Measurements from ENCODE around the genes ZNF747, PRR14, ZNF629, VKORC1 and BCKDK.

GRCh38 chr16:30522288-30522886 is 4.0 kb downstream of the ZNF768 start:
- RRBS: no CpG with 5 or more reads among the region's 11 CpGs

DNA sequence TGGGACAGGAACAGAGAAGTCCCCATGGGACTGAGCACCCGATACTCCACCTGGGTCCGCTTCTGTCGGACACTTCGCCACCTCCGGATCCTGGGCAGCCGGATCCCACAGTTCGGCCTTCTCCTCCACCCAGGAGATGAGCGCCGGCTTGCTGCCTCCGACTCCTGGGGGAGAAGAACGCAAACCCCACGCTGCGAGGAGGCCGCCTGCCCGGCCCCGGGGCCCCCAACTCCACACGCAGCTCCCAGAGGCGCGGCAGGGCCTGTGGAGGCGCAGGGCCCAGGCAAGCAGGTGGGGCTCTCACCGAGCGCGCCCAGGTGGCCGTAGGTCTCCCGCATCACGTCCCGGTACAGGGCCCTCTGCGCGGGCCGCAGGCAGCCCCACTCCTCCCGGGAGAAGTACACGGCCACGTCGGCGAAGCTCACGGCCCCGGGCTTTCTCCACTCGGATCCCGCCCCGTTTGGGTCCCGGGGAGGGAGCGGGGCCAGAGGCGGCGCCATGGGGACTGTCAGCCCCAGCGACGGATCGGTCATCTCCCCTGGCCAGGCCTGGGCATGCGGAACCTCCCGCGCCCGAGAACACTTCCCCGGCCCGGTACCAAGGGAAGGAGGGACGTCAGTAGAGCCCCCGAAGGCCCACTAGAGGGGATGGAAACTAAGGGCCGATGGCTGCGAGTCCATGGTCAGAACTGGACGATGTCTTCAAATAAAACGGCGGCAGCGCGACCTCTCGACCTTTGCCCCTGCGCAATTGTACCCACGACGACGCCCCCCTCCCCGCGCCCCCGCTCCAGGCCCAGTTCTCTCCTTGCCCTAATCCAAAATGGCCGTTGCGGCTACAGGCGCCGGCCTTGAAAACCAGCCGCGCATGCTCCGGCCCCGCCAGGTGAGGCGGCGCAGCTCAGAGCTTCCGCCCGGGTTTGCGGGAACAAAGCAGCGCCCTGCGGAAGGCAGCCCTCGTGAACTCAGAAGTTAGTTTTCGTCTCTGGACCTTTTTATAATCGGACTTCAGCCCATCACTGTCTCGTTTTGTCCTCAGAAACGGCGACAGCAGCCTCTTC is at the start of gene ZNF747:
Gene ZNF747 (minus strand): TSS at position 712 of the 1,060 bp plus-strand sequence.
- RRBS: 7% methylated on average over 26 of the region's 91 CpGs

GRCh38 chr16:30650634-30651215 is at the start of gene PRR14:
Gene PRR14, plus strand, starts transcription at chr16:30650960.
- RRBS: 4% methylated on average over 18 of the region's 42 CpGs

- RRBS: 4% methylated on average over 19 of the region's 82 CpGs
Observed at GRCh38 chr16:30657052-30658244, 783 bp upstream of the FBRS start.

- RRBS: no CpG with 5 or more reads among the region's 10 CpGs
Observed at GRCh38 chr16:30741271-30742260, 1.1 kb downstream of the TMEM265 start.

DNA sequence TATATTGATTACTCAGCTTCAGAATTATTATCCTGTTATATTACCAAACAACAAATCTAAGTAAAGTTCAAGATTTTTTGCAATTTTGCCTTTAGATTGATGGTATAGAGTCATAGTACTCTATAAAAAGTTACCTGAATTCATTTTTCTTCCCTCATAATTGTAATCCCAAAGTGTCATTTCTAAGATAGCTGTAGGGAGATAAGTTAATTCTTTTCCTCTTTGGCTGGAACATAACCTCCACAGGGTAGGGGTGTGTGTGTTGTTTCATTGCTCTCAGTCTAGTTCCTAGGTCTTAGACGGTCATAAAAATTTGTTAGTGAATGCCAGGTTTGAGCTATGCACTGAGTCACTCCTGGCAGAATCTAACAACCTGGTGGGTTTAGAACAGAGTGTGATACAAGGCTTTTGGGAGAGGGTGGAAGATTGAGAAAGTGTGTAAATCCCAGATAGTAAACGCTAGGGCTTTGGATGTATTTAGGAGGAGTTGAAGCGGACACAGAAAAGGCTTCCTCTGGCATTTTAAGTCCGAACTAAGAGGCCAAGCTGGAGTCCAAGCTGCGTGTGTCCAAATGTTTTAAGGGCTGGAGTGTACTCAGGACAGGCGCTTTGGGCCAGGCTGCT is 903 bp upstream of the PHKG2 start:
- RRBS: no CpG with 5 or more reads among the region's 6 CpGs

DNA sequence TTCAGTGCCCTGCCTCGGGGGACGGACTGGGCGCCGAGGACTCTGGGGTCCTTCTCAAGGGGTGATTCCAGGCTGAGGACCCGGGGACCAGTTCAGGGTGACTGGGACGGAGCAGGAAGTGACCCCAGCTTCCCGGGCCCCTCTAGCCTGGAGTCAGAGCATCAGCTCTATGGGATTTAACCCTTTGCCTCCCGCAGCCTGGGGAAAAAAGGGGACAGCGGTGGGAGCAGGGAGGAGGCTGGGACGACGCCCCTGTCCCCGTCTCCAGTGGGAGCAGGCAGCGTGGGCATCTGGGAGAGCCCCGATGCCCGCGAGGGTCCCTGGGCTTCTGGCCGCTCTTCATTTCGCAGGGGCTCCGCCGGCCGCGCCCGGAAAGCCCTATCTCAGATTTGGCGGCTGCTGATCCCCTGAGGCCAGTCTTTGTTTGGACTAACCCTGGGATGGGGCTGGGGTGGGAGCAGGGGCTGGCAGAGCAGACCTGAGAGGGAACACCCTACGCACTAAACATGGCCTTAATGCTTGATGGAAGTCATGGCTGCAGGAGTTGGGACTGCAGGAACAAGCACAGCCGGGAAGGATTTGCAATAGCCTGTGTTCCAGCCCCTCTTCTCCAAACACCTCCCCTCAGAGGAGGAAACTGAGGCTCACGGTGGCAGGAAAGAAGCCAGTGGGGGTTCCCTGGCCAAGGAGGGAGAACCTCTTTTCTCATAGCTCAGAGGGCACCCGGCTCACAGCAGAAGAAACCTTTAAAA is at the start of gene ZNF629:
Gene ZNF629 (minus strand): TSS at position 120 of the 752 bp plus-strand sequence.
- RRBS: 9% methylated on average over 3 of the region's 28 CpGs

DNA sequence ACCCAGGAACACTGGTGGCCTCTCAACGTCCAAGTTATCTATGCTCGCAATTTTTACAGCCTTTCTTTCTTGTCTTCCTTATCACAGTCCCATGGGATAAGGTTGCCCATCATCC is 690 bp upstream of the ZNF629 start:
- RRBS: no CpG with 5 or more reads among the region's 2 CpGs

GRCh38 chr16:30894559-30895524 is 965 bp upstream of the BCL7C start:
- RRBS: no CpG with 5 or more reads among the region's 14 CpGs

GRCh38 chr16:30964613-30965576 is 7.3 kb downstream of the SETD1A start:
- RRBS: 93% methylated on average over 3 of the region's 37 CpGs

- RRBS: 91% methylated on average over 18 of the region's 29 CpGs
Observed at GRCh38 chr16:30979184-30979599, 5.8 kb upstream of the HSD3B7 start.

DNA sequence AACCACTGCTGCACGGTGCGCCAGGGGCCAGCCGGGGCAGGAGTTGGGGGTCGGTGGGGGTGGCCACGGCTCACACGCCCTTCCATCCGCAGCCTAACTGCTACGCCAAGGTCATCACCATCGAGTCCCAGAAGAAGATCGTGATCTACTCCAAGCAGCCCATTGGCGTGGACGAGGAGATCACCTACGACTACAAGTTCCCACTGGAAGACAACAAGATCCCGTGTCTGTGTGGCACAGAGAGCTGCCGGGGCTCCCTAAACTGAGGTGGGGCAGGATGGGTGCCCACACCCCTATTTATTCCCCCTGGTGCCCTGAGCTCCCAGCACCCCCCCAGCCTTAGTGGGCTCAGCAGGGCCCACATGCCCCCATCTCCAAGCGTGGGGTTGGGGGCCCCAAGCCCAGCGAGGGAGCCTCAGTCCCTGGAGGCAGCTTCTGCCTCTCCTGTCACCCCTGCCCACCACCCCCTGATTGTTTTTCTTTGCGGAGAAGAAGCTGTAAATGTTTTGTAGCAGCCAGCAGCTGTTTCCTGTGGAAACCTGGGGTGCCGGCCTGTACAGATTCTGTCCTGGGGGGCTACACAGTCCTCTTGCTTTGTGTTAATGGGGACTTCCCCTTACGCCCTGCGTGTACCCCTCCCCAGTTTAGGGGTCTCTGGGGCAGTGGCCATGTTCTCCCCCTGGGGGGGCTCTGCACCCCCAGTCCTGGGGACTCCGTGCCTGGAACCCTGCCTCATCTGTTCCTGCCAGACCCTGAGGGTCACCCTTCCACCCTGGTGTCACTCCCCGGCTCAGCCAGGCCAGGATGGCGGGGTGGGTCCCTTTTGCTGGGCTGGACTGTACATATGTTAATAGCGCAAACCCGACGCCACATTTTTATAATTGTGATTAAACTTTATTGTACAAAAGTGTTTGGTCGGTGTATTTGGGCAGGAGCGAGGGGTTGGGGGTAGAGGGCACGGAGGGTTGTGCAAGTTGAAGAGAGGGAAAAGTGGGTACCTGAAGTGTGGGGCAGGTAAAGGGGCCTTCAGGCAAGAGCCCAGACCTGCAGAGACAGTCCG is 919 bp upstream of the HSD3B7 start:
- RRBS: 84% methylated on average over 3 of the region's 31 CpGs

DNA sequence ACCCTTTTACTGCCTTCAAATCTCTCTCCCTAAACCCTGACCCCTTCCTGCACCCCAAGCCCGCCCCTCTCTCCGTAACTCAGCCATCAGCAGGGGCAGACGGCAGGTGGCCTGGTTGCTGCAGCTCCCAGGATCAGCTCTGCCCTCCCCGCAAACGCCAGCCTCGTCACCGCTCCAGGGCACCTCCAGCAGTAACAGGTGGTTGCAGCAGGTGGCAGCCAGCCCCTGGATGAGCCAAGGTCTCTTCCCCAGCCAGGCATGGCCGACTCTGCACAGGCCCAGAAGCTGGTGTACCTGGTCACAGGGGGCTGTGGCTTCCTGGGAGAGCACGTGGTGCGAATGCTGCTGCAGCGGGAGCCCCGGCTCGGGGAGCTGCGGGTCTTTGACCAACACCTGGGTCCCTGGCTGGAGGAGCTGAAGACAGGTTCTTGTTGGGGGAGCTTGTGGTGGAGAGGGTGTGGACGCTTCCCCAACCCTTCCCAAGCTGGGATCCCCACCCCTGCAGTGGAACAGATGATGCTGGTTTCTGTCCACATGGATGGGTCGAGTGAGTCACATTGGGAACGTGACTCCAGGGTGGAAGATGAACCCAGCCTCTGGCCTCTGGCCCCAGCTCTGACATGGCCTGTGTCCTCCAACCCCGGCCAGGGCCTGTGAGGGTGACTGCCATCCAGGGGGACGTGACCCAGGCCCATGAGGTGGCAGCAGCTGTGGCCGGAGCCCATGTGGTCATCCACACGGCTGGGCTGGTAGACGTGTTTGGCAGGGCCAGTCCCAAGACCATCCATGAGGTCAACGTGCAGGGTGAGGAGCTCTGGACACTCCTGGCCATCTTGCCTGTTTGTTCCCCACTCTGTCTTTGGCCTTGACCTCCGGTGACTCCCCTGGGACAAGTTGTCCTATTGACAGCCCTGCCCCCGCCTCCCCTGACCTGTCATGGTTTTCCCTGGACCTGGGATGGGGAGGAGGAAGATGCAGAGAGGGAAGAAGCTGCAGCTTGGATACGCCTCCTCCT is 701 bp downstream of the HSD3B7 start:
- RRBS: 65% methylated on average over 2 of the region's 26 CpGs

DNA sequence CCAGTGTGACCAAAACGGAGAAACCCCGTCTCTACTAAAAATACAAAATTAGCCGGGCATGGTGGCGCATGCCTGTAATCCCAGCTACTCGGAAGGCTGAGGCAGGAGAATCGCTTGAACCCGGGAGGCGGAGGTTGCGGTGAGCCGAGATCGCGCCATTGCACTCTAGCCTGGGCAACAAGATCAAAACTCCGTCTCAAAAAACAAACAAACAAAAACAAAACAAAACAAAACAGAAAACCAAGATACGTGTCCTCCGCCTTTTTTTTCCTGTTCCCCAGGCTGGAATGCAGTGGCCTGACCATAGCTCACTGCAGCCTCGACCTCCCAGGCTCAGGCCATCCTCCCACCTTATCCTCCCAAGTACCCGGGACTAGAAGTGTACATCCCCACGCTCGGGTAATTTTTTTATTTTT is 11.1 kb downstream of the ZNF668 start:
- RRBS: no CpG with 5 or more reads among the region's 19 CpGs

DNA sequence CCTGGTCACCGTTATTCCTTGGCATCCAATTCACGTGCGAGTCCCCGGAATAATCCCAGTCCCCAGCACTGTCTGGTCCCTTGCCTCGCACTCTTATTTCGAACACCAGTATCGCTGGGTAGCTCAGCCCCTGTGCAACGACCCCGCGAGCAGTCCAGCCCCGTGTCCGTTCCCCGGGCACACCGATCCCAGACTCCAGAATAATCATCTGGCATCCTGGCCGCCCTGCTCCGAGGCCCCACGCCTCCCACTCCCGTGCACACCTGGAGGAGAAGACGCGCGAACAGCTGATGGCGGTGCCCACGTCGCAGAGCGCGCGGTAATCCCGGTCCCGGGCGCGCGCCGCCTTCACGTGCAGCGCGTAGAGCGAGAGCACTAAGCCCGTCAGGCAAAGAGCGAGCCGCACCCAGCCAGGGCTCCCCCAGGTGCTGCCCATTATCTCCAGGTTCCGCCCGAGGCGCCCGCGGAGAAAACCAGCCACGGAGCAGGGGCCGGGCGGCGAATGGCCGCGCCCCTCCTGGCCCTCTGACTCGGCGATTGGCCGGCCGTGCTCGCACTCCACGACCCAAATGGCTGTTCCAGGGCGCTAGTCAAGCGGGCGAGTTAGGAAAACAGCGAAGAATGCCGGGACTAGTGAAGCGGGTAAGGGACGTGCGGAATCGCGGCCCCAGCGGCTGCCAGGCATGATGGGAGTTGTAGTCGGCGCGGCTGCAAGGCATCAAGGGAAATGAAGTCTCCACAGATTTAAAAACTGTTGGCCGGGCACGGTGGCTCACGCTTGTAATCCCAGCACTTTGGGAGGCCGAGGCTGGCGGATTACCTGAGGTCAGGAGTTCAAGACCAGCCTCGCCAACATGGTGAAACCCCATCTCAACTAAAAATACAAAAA is at the start of gene VKORC1:
Gene VKORC1 (minus strand): TSS at position 504 of the 889 bp plus-strand sequence.
- RRBS: 3% methylated on average over 15 of the region's 77 CpGs

GRCh38 chr16:31108113-31108918 is at the start of gene BCKDK:
Gene BCKDK, plus strand, starts transcription at chr16:31108386.
- RRBS: 5% methylated on average over 31 of the region's 75 CpGs

GRCh38 chr16:31128459-31129711 is 6.6 kb downstream of the PRSS8 start:
- RRBS: no CpG with 5 or more reads among the region's 22 CpGs

DNA sequence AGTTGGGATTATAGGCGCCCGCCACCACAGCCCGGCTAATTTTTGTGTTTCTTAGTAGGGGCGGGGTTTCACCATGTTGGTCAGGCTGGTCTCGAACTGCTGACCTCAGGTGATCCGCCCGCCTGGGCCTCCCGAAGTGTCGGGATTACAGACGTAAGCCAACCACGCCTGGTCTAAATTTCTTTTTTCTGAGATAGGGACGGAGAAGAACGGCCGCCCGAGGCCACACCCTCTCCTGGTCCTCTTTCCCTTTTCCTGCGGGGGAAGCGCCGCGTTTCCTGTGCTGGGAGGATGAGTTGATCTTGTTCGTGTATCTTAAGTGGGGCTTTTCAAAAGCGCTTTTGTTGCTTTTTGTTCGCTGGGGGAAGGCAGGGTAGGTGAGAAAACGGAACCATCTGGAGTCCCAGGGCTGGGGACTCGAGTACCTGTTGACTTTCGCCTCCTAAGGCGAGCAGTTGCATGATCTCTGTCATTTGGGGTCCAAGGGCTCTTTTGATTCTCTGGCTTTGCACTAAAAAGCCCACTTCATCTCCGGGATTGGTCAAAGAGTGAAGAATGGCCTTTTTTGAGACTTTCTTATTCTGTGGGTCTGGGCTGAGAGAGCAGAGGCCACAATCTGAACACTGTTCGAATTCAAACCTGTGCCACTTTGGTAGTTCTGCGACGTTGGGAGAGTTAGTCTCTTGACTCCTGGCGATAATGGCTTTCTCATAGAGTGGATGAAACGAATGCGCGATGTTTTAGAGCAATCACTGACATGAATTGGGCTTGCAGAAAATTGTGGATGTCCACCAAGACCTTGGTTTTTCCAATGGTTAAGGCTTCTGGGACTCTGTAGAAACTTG is 1.3 kb downstream of the FUS start:
- RRBS: no CpG with 5 or more reads among the region's 34 CpGs

- RRBS: no CpG with 5 or more reads among the region's 1 CpG
Observed at GRCh38 chr16:31188701-31189489, 9.0 kb downstream of the FUS start.

DNA sequence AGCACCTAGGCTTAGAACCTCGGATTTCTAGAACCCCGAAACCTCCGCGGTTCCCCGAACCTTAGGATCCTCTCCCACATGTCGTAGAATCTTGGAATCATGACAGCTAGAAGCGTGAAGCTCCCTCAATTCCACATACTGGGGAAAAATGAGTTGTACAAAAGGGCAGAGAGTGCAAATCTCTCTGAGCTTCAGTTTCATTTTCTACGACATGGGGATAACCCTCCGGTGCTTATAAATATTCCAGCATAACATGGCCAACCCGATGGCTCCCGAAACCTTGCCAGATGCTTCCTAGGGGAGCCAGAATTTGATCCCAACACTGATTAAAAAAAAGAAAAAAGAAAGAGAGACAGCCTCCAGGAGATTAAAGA is 487 bp upstream of the PYCARD start:
- RRBS: no CpG with 5 or more reads among the region's 11 CpGs